ENCODE results near the genes RNF17 and RNF6.

GRCh38 chr13:23966646-23966869, 77.4 kb upstream of the MIPEP start:
- RRBS = no CpG with 5 or more reads among the region's 2 CpGs

DNA sequence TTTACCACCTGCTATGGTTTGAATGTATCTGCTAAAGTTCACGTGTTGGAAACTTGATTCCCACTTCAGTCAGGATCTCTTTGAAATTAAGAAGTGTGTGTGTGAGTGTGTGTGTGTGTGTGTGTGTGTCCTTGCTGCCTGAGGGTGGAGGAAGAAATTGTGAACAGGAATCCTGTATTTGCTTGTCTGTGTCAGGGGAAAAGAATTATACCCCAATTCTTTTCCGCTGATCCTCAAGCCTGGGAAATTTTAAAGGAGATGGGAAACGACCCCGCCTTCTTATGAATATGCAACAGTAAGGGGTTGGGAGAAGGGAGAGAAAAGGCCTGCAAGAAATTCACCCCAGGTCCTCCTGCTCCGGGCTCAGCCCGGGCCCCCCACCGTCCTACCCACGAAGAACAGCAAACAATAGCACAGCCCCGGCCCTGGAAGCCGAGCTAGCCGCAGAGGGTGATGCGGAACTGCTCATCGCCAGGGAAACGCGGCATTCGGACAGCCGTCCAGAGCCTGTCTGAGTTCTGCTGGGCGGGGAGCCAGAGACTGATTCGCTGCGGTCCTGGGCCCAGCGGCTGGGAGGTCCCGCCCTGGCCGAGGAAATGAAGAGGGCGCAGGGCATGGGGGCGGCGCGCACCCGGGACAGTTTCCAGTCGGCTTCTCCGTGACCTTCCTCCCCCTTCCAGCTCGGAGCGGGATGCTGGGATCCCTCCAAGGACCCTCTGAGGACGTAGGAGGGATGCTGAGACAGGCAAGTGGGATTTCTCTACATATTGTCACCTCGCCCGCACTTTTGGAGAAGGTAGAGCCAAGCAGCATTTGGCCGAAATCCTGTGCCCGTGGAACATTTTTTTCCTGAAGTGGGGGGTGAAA, 90.2 kb upstream of the MIPEP start:
- RRBS = 20% methylated on average over 1 of the region's 37 CpGs

DNA sequence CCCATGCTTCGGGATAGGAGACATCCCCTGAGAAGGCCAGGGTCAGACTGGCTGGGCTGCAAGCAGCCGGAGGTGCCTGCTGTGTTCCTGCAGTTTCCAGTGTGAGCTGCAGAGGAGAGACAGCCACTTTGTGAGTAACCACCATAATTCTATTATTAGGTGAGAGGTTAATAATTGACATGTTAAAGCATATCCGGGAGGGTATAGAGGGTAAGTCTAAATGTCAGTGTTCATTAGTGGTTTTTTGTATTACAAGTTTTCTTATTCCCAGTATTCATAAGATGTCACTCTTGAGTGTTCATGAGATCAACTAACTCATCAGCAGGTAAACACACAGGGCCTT, 116.8 kb upstream of the MIPEP start:
- RRBS = 90% methylated on average over 2 of the region's 3 CpGs

GRCh38 chr13:24087561-24088119, 72.9 kb upstream of the SPATA13 start:
- RRBS = no CpG with 5 or more reads among the region's 6 CpGs

DNA sequence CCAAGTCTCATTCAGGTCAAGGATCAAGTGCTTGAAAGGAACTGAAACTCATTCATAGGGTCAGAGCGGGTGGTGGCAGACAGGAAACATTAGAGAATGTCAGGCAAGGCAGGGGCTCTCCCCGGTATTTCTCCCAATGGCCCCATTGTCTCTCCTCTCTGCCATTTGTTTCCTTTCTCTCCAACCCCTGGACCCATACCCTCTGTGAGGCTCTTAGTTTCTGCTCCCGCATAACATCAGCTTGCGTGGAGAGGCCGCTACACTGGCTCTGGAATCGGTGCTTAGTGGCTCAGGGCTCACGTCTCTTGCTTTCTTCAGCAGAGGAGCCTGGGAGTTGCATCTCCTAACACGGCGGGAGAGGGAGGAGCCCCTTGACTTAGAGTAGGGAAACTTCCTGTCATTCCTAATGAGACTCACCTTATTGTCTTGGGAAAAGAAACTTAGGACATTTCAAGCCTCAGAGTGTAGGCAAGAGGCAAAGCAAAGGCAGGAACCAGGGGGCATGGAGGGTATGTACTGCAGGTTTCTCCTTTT, 35.5 kb upstream of the SPATA13 start:
- RRBS = no CpG with 5 or more reads among the region's 9 CpGs

GRCh38 chr13:24127086-24127704, 33.3 kb upstream of the SPATA13 start:
- RRBS = no CpG with 5 or more reads among the region's 3 CpGs

DNA sequence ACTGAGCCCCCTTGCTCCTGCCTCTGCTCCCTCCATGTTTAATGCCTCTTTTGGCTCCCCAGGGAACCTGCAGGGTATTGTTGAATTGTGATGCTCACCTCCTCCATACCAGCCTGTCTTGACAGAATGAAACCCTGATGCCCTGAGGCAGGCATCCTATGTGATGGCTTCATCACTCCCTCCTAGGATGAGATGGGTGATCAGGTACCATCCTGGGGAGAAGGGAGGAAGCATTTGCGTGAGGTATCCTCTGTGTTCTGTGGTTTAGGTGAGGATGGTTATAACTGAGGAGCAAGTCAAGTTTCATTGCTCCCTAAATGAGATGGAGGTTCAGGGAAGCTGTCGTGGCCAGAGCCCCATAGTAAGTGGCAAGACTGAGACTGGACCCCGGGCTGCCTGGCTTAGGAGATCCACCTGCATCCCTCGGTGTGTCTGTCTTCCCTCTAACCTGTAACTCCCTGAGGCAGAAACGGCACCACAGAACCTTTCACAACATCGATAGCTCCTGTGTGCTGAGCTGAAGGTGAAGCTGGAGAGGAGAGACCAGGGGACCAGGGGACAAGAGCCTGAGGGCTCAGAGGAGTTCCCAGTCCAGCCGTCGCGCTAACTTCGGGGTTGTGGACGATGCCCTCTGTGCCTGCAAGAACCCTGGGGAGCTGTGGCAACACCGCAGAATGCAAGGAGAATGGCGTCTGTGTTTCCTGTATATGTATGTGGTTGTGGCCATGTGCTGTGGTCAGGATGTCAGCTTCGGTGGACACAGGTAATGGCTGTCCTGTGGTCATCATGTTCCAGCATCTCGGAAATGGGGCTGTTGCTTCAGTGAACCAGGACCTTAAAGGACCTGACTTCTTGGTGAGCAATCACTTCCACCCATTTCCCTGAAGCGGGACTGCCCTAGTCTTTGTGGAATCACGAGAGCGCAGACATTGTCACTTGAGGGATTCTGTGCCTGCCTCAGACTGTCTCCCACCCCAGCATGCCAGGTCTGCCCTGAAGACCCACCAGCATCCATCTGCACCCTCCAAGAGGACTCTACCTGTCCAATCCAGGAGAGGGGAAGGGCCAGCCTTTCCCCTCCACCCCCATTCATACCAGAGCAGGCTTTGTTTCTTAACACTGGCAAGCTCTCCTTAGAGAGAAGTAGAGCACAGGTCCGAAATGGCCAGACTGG, 4.2 kb downstream of the SPATA13 start:
- RRBS = no CpG with 5 or more reads among the region's 19 CpGs

GRCh38 chr13:24182776-24183142, 22.2 kb downstream of the SPATA13 start:
- RRBS = no CpG with 5 or more reads among the region's 3 CpGs

- RRBS = no CpG with 5 or more reads among the region's 4 CpGs
These were observed 53.6 kb upstream of the ATP12A start for GRCh38 chr13:24626558-24627018.

DNA sequence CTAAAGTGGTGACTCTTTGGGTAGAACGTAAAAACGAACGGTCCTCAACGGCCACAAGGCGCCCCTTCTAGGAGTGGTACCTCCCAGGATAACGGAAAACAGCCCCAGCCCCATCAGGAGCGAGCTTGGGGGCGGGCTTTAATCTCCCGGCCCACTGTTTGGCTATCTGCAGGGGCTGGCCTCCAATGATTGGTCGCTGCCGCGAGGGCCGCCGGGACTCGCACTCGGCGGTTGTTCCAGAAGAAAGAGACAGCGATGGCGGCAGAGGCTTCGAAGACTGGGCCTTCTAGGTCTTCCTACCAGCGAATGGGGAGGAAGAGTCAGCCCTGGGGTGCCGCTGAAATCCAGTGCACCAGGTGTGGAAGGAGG, at the start of gene RNF17:
TSS of gene RNF17 (plus strand) at position 221 of the 369 bp plus-strand sequence.
- RRBS = 100% methylated on average over 5 of the region's 22 CpGs

GRCh38 chr13:25233543-25233906, 53.8 kb downstream of the MTMR6 start:
- RRBS = no CpG with 5 or more reads among the region's 1 CpG

- RRBS = no CpG with 5 or more reads among the region's 9 CpGs
These were observed 4.5 kb downstream of the MTMR6 start for GRCh38 chr13:25282364-25283519.

DNA sequence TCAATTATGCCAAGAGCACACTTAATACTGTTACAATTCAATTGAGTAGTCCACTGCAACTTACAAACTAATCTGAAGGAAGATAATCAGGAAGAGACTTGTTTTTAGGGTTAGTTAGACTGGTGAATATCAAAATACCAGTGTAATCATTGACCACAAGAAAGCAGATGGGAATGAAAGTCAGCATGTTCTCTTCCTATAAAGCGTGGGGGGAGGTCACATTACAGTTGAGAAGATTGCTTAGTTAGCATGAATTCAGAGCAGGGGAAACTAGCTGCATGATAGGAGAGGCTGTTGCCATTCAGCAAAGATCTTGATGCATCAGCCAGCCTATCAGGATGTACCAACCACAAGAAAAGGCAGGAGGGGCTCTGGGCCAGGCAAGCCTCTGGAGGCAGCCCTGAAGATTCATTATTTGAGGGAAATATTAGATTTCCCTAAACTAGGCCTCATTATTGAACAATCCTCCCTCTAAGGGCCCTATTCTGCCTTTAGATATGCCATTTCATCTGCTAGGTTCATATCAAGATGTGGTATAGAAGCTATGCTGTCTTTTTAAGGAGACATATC, 5.0 kb upstream of the MTMR6 start:
- RRBS = no CpG with 5 or more reads among the region's 1 CpG

DNA sequence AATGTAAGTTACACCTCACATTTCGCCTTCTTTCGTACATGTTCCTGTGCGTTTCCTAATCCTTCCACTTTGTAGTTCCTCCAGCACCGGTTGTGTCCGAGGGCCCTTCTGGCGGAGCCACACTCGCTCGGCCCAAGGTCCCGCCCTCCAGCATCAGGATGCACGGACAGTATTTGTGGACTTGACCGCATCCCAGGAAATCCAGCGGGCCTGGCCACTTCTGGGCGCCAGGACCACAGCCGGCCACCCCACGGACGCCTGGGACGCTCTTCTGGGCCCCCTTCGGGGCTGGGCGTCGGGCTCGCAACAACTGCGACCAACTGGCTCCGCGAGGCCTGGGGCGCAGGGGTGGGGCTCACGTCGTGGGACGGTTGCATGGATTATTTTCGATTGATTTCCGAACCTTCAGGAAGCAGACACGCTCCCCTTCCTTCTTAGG, 636 bp upstream of the NUP58 start:
- RRBS = no CpG with 5 or more reads among the region's 31 CpGs

DNA sequence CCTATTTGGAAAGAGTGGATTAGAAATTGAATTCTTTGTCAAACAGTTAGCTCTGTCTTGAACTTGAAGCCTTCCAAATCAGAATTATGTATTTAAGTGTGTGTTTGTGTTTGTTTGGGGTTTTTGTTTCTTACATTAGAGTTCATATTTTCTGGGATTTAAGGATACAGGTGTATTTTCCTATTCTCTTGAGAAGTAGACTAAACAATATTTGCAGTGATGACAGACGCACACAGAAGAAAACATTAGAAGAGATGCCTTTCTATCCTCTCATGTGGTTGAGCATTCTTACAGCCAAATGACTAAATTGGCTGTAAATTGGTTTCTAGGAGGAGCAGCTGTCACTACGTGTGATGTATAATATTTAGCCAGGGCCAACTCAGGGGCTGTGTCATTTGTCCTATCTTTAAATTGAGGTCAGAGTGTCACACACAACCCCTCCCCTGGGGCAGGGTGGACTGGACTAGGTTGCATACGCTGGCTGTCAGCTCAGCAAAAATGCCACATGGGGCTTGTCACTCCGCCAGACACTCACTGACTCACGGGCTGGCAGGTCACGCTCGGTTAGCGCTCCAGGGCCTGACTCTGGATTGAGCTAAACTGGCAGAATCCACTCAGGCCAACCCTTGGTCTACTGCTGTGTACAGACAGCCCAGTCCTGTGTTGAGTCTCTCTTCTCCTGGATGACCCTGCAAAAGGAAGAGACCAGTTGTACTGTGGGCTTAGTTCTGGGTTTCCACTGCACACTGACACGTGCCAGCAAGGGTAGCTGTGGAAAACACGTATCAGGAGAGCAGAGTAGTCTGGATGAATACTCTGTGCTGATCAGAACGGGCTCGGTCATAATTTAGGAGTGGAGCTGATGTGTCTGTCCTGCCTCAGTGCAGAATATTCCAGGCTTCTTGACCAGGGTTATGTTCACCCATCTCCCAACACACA, 29.3 kb downstream of the SHISA2 start:
- RRBS = no CpG with 5 or more reads among the region's 12 CpGs

DNA sequence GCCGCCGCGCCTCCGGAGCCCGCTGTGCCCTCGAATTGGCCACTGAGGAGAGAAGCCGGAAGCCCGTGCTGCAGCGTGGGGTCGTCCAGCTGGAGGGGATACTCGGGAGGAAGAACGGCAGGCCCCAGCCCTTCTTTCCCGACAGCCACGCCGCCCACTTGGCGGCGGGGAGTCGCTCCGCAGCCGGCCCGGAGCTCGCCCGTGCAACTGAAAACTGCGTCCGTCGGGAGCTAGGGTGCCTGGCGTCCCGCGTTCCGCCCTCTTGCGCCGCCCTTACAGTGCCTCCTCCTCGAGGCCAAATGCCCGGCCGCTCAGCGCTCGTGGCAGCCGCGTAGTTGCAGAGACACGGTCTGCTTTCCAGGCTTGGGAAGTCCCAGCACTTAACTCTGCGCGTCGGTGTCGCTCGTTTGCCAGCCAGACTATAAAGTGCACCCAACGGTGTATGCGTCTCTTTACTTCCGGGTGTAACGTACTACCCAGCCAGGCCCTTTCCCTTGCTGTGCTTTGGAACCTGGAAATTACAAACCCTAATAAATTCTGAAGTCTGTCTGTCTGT, at the start of gene RNF6:
TSS of gene RNF6 (minus strand) at position 209 of the 556 bp plus-strand sequence.
- RRBS = 5% methylated on average over 13 of the region's 49 CpGs

- RRBS = no CpG with 5 or more reads among the region's 9 CpGs
These were observed 125.4 kb downstream of the CDK8 start for GRCh38 chr13:26378982-26380062.

DNA sequence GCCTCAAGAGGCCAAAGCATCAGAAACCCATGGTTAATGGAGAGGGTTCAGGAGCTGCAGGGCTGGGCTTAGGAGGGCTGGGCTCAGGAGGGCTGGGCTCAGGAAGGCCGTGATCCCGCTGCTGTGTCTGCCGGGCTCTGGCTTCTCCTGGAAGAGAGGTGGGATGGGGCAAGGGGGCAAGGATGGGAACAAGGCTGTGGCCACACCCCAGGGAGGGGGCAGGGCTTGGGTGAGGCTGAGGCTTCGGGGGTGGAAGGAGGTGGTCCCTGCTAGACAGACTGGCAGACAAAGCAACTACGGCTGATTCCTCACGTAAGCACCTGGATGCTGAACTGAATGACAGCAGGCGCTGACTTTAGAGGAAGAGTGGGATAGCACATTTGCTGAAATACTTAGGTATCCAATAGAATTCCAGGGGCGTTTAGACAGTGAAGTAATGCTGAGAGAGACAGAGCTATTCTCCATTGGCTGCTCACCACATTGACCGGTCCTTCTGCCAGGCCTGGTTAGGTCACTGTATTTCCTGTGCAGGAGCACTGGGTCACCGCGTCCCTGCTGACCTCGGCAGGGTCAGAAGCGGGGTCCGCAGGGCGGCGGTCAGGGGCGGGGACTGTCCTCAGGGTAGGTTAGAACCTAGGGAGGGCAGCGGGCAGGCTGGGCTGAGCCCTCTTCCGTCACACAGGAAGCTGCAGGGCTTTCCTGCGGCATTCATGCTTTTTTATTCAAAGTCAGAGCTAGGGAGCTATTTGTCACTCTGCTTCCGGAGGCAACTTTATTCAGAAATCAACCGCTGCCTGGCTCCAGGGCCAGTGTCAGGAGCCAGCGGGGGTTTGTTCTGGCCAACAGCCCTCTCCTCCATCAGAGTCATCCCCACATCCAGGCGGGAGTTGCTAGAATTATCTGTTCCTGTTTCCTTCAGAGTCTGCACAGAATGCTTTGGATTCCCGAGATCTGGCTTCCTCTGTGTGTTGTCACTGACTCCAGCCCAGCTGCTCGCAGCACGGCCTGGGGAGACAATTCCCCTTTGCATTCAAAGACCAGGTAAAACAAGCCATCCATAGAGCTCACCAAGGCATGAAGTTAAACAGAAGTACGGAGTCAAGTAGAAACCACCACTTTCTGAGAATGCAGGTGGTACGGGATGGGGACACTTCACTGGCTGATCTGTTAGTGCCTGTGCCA, 81.4 kb upstream of the WASF3 start:
- RRBS = no CpG with 5 or more reads among the region's 29 CpGs

- RRBS = 80% methylated on average over 2 of the region's 17 CpGs
These were observed 191.1 kb upstream of the GPR12 start for GRCh38 chr13:26951425-26952337.

GRCh38 chr13:27160613-27161148, 10.9 kb downstream of the USP12 start:
- RRBS = no CpG with 5 or more reads among the region's 8 CpGs